ENCODE data around the gene DRD2.

DNA sequence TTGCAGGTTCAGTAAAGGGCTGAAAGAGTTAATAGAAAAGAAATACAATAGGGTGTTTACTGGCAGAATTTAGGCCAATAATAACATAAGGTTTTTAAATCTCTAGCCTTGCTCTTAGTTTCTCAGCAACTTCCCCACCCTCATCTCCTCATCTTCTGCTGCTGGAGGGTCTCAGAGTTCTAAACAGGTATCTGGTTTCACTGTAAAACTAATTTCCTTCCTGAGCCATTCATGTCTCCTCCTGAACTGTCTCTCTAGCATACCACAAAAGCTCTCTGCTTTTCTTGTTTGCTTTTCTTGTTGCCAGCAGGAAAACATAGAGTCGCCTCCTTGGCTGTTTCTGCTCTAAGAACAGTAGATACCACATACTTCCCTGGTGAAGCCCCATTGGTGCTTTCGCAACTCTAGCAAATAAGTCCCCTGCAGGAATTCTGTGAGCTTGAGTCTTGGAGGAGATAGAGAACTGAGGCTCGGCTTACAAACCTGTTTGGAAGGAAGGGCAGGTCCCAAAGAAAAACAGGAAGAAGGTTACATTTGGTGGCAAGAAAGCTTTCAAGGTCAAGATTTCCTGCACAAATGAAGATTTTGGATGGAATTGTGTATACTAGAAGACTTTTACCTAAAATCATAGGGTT is 7.0 kb downstream of the DIXDC1 start:
- PRO-cap = no peak

DNA sequence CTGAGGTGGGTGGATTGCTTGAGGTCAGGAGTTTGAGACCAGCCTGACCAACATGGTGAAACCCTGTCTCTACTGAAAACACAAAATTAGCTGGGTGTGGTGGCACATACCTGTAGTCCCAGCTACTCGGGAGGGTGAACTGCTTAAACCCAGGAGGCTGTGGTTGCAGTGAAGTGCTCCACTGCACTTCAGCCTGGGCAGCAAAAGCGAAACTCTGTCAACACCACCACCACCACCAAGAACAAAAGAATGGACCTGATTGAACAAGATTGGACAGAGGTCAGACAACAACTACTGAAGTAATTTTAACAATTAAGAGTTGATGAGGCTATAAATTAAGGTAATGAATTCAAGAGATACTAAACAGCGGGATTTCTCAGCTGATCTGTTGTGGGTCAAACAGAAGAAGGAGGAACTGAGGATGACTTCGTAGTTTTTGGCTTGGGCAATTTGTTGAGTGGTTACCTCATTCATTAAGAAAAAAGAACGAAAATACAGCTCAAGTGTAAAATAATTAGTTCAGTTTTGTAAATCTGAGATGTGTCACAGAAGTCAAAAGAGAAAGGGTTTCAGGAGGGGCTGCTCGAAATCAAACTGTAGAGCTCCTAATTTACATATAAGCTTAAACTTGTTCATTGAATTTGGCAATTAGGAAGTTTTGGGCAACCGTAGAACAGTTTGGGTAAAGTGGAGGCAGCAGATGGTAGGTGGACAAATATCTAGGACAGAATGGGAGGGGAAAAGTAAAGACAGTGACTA is 4.6 kb downstream of the IL18 start:
- PRO-cap = no peak

DNA sequence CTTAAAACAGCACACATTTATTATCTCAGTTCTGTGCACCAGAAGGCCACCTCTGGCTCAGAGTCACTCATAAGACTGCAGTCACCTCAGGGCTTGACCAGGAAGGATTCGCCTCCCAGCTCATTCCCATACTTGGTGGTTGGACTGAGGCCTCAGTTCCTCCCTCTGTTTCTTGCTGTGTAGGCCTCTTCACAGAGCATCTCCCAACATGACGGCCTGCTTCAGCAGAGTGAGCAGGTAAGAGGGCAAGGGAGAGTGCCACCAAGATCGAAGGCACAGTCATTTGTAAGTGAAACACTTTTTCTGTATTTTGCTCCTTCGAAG is 11.0 kb downstream of the PTS start:
- PRO-cap = no peak

- PRO-cap = no peak
These were observed 108.6 kb upstream of the NCAM1 start for GRCh38 chr11:112852632-112852932.

DNA sequence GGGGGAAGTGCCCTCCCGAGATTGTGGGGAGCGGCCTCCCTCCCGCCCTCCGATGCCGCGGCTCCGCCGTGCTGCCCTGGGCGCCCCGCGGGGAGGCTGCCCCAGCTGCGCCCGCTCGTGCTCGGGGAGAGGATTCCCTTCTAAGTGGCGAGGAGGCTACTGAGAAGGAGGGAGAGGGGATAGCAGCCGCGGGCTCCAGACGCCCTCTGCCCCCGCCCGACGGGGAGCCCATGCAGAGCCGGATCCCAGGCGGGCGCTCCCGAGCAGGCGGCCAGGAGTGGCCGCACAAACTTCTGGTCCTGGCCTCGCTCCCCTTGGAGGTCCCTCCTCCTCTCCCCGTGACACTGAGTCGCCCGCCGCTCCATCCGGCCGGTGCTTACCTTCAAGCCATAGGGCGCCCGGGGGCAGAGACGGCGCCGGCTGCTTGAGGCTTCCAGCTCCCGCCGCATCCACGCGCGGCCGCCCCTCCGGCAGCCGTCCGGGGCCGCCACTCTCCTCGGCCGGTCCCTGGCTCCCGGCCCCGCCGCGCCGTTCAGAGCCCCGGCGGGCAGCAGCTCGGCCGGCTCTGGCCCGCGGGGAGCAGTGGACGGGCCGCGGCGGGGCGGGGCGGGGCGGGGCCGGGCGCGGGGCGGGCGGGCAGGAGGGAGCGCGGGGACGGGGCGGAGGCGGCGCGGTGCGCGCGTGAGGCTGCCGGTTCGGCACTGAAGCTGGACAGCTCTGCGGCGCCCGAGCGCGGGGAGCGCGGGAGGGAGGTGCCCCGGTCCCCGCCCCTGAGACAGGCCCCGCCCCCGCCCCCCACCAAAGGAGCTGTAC is at the start of gene DRD2:
Gene DRD2, minus strand, starts transcription at position 703 of the 813 bp plus-strand sequence.
- PRO-cap = no peak

- PRO-cap = no peak
These were observed 15.3 kb downstream of the TMPRSS5 start for GRCh38 chr11:113690652-113691360.

DNA sequence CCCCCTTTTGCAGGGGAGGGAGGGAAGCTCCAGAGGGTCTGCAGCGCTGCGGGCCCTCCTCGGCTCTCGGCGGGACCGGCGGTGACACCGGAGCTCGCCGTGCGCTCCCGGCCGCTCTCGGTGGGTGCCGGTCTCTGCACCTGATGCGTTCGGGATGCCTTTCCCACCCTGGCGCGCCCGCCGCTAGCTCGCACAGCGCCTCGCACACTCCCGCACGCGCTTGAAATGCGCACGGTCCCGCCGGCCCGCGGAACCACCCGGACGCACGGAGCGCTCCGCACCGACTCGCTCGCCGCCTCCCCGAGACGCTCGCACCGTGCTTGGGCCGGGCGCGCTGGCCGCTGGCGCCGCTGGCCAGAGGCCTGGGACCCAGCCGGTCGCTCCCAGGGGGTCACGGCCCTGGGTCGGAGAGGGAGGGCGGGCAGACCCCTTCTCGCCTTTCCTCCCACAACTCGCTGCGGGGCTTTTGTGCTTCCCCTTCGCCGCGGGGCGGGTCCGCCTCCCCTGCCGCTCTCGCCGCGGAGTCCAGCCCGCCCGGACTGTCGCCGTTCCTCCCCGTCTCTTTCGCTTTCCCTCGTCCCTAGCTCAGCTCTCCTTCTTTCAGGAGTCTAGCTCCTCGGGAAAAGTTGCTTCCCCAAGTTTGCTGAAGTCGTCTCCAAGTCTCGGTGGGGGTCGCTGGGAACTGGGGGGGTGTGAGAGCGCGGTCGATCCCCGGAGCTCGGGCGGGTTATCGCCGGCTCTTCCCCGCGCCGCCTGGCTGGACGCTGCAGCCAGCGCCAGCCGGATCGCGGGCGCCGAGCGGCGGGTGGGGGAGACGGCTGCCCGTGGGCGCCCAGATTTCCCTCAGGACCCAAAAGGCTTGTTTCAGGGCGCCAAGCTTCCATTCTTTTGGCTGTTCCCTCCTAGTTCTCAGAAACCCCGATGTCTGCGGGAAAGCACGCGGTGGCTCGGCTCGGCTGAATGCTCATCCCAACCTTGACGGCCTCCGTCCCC is 1.2 kb downstream of the ZBTB16 start:
- PRO-cap = no peak

DNA sequence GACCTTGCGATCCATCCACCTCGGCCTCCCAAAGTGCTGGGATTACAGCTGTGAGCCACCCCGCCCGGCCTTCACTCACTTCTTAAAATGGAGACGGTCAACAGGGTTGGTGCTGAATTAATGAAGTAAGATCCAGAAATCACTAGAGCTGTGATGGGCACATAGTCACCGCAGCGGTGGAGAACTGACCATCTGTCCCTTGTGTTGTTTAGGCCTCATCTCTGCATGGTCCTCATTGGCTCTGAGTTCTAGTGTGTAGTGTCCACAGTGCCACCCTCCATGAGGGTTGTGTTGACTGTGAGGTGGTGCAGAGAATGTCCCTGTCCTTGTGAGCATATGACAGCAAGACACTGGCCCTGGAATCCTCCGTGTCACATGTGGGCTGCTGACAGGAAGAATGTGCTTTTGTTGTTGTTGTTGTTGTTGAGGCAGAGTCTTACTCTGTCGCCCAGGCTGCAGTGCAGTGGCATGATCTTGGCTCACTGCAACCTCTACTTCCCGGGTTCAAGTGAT is 7.5 kb downstream of the ZBTB16 start:
- PRO-cap = no peak

GRCh38 chr11:114070515-114071219 is 11.2 kb downstream of the ZBTB16 start:
- PRO-cap = no peak

DNA sequence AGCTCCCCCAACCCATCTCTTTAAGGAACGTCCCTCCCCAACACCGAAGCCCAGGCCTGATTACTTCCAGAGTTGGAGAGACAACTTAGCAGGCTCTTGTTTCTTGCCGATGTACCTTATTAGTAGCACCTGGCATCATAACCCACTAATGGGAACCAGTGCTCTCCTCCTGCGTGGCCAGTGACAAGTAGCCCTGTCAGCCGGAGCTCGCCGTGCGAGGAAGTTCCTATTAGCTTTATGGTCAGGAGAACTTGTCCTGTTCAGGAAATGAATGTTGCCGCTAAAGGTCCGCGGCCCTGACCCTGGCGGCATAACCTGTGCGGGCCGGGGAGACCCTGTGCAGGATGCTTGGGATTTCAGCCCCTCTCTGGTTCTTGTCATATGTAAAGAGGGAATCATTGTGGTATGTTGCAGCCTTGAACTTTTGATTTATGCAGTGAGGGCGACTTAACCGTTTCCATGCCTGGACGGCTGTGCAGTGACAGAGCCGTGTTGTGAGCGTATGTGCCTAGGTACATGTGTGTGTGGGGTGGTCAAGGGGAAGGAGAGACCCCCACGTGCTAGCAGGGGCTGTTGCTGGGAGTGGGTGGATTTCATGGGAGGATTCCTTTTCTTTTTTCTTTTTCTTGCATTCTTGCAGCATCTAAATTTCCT is 15.1 kb downstream of the ZBTB16 start:
- PRO-cap = unidirectional peak, minus-strand start at position 182 of the sequence

- PRO-cap = no peak
These were observed 22.0 kb downstream of the ZBTB16 start for GRCh38 chr11:114081325-114082165.

GRCh38 chr11:114124421-114125186 is 65.1 kb downstream of the ZBTB16 start:
- PRO-cap = no peak

DNA sequence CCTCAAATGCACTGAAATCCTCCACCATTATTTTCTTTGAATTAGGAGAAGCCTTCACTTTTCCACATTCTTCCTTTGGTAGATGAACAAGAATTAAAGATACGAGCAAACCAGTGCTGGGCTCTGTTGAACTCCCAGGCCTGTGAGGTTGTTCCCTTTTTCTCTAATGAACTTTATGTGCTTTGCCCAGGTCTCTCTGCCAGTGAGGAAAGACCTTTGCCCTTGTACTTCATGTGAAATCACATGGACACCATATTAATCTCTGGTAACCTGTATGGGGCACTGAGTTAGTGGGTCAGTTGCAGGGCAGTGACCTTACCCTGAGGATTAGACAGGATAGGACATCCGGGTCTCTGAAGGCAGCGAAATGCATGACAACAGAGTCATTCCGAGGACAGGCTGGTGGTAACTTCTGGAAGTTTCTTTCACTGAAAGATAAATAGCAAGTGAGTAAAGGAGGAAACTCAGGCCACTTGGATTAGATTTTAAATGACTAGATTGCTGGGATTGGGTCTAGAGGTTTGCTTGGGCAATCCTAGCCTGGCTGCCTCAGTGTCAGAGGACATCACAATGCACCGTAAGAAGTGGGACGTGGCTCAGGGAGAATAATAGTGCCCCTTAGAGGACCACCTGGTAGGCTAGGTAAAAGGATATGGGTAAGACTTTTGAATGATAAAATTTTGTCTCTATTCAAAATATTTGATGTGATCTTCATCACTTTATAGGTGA is 93.8 kb downstream of the ZBTB16 start:
- PRO-cap = no peak

GRCh38 chr11:114161760-114162514 is 102.4 kb downstream of the ZBTB16 start:
- PRO-cap = no peak

DNA sequence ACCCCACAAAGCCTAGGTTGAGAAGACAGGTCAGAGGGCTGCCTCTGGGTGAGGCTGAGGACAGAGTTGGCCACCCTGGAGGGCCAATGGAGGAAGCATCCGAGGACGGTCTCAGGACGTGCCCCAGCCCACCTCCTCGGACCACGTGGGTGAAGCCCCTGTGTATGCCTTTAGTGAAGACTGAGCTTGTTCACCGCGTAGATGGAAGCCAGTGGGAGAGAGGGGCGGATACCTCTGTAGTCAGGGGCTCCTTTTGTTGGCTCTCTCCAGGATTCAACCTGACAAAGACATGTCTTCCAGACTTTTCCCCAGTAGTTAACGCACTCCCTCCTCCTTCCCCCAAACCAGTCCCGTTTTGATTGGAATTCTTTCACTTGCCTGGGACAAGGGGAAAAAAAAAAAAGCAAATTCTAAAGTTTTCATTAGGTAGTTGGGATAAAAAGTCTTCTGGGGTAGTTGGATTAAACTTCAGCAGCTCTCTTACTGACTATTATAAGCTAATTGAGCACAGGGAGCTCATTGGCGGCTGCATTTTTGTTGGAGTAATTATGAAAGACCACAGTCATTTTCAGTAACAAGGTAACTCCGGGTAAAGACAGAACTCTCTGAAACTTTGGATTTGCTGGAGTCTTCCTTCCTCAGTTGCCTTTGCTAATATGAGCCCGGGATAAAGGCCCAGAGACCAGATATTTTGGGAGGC is 110.9 kb downstream of the ZBTB16 start:
- PRO-cap = no peak

- PRO-cap = no peak
These were observed 110.1 kb upstream of the NNMT start for GRCh38 chr11:114185962-114186702.

DNA sequence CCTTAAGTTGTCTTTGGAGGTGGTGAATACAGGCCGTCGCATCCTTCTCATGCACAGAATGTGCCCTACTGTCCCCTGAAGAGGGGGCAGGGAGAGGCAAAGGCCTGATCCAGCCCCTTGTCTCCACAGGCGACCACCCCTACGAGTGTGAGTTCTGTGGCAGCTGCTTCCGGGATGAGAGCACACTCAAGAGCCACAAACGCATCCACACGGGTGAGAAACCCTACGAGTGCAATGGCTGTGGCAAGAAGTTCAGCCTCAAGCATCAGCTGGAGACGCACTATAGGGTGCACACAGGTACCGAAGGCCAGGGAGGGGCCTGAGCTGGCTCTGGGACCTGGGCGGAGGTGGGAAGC is 49.2 kb upstream of the NNMT start:
- PRO-cap = no peak

DNA sequence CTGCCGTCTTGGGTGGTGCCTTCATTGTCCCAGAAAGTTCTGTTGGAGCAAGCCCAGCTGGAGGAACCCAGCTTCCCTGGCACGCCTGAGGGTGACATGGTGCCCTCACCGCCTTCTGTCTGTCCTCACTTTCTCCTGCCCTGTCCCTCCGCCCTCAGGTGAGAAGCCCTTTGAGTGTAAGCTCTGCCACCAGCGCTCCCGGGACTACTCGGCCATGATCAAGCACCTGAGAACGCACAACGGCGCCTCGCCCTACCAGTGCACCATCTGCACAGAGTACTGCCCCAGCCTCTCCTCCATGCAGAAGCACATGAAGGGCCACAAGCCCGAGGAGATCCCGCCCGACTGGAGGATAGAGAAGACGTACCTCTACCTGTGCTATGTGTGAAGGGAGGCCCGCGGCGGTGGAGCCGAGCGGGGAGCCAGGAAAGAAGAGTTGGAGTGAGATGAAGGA is 46.0 kb upstream of the NNMT start:
- PRO-cap = no peak

DNA sequence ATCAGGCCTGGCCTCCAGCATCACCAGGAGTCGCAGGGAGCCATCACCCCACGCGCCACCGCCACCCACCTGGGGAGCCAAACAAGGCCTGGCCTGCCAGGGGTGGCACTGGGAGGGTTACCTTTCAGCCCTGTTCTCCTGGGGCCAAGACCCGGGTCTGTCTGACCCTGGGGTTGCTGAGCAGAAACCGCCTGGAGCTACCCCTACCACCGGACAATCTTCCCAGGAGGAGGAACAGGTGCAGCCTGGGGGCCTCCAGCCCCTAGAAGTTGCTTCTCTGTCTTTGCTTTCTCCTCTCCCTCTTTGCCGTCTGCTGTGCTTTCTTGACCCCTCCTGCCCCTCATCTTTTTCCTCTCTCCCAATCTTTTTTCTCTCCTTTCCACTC is 39.2 kb upstream of the NNMT start:
- PRO-cap = no peak

DNA sequence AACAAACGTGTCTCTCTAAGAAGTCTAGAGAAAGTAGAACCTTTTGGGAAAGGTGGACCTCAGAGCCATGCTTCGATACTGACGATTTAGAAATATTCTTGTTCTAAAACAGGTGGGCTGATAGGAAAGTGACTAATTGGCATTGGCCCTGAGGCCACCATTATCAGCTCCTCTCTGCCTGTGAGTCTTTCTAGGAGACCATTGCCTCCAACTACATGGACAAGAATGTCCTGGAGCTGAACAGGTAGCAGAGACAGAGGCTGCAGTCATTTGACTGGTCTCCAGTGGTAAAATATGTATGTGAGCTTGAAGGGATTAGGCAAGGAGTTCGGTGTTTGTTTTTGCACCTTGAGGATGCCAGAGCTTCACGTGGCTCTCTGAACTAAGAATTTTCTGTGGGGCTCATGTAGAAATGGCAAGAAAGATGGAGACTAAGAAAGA is 22.0 kb upstream of the NNMT start:
- PRO-cap = no peak

Measured in neural crest cell (in vitro differentiated cells).